Amniotic epithelial cell (primary cell): ENCODE results near the gene HAUS8.

- RRBS = no CpG with 5 or more reads among the region's 16 CpGs
These were observed 24.0 kb downstream of the CYP4F12 start for GRCh38 chr19:15696788-15697324.

DNA sequence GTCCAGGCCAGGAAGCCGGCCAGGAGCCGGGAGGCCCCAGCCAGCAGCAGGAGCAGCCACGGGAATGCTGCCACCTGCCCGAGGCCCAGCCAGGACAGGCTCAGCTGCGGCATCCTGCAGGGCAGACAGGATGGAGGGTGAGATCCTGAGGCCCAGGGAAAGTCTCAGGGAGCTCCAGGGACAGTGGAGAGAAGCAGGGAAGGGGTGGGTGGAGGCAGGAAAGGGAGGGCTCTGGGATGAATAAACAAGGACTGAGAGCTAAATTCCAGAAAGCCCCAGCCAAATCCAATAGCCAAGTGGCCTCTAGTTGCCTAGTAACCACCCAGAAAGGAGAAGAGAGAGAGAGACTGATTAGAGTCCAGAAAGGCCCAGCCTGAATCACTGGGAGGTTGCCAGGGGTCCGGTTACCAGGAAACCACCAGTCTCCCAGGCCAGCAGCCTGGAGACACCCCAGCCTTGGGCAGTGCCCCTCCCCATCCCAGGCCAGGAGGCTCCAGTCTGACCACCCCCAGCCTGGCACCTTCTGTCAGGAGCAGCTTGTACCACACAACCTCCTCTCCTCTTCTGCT, 7.6 kb upstream of the OR10H5 start:
- RRBS = no CpG with 5 or more reads among the region's 6 CpGs

DNA sequence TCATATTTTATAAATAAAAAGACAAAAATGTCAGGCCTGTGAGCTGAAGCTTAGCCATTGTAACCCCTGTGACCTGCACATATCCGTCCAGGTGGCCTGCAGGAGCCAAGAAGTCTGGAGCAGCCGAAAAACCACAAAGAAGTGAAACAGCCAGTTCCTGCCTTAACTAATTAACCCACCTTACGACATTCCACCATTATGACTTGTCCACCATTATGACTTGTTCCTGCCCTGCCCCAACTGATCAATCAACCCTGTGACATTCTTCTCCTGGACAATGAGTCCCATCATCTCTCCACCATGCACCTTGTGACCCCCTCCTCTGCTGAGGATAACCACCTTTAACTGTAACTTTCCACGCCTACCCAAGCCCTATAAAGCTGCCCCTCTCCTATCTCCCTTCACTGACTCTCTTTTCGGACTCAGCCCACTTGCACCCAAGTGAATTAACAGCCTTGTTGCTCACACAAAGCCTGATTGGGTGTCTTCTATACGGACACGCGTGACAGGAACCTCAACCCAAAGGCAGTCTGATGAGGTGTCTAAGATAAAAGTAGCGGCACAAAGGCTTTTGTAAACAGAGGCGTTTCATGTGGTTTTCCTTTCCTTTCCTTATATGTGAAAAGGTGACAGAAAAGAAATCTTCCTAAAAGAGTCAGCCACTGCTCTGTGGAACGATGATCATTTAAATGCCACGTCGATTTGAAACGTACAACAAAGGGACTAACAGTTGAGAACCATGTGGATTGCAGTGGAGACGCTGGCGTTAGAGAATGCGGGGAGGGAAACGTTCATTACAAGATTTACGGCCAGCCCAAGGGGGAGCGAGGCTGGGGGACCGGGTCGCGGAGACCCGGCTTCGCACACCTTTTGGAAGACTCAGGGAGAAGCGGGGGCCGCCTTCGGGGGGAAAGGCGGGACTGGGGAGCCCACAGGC, 20.5 kb upstream of the OR10H1 start:
- RRBS = no CpG with 5 or more reads among the region's 29 CpGs

DNA sequence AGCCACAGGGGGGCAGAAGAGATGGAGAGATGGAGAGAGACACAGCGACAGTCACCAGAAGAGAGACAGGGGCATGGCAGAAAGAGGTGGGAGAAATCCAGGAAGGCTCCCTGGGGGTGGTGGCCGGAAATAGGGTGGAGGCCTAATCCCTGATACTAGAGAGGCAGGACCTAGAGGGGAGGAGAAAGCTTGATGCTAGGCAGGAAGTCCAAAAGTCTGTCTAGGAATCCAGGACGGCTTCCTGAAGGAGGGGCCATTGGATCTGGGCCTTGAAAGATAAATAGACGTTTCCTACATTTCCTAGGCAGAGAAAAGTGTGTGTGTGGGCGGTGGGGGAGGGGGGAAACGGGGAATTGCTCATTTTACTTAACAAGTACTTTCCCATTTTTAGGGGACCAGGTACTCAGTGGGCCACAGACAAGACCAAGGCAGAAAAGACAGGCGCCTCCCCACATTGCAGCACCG, 9.5 kb upstream of the TPM4 start:
- RRBS = 100% methylated on average over 1 of the region's 8 CpGs

DNA sequence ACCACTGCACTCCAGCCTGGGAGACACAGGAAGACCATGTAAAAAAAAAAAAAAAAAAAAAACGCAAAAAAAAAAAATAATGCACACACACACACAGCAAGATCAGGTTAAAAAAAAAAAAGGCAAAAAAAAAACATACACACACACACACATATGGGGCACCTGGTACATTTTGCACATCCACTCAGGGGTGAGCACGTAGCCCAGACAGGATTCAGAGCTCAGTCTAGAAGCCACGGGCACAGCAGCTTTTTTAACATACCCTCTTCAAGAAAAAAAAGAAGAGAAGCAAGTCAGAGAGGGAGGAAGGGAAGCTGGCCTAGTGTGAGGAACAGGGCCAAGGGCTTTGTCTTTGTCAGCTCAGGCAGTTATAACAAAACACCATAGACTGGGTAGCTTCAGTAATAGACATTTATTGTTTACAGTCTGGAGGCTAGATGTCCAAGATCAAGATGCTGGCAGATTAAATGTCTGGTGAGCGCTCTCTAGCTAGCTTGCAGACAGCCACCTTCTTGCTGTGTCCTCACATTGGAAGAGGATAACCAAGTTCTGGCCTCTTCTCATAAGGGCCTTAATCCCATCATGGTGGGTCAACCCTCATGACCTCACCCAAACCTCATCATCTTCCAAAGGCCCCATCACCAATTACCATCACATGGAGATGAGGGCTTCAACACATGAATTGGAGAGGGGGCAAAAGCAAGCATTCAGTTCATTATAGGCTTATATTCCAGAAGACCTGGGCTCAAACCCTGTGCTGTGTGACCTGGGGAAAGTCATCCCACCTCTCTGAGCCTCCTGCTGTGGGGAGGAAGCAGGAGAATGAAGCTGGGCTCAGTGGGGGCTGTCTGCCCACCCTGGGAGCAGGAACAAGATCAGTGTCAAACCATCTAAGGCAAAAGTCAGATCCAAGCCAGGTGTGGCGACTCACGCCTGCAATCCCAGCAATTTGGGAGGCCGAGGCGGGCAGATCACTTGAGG, 2.1 kb upstream of the TPM4 start:
- RRBS = no CpG with 5 or more reads among the region's 8 CpGs

DNA sequence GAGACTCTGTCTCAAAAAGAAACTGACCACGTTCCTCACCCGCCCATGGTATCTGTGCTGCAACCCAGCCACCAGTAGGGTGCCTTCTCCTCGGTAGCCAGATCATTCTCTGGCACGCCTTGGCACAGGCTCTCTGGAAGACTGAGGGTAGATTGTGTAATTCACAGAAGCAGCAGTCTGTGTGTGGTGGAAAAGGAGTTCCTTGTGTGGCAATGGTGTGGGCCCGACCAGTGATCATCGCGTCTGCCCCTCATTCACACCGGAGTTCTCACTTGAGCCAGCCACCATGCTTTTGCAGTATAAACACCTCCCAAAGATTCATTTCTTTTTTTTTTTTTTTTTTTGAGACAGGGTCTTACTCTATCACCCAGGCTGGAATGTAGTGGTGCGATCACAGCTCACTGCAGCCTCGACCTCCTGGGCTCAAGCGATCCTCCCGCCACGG, 7.2 kb downstream of the TPM4 start:
- RRBS = no CpG with 5 or more reads among the region's 13 CpGs

- RRBS = no CpG with 5 or more reads among the region's 6 CpGs
These were observed 6.5 kb downstream of the KLF2 start for GRCh38 chr19:16331140-16331566.

DNA sequence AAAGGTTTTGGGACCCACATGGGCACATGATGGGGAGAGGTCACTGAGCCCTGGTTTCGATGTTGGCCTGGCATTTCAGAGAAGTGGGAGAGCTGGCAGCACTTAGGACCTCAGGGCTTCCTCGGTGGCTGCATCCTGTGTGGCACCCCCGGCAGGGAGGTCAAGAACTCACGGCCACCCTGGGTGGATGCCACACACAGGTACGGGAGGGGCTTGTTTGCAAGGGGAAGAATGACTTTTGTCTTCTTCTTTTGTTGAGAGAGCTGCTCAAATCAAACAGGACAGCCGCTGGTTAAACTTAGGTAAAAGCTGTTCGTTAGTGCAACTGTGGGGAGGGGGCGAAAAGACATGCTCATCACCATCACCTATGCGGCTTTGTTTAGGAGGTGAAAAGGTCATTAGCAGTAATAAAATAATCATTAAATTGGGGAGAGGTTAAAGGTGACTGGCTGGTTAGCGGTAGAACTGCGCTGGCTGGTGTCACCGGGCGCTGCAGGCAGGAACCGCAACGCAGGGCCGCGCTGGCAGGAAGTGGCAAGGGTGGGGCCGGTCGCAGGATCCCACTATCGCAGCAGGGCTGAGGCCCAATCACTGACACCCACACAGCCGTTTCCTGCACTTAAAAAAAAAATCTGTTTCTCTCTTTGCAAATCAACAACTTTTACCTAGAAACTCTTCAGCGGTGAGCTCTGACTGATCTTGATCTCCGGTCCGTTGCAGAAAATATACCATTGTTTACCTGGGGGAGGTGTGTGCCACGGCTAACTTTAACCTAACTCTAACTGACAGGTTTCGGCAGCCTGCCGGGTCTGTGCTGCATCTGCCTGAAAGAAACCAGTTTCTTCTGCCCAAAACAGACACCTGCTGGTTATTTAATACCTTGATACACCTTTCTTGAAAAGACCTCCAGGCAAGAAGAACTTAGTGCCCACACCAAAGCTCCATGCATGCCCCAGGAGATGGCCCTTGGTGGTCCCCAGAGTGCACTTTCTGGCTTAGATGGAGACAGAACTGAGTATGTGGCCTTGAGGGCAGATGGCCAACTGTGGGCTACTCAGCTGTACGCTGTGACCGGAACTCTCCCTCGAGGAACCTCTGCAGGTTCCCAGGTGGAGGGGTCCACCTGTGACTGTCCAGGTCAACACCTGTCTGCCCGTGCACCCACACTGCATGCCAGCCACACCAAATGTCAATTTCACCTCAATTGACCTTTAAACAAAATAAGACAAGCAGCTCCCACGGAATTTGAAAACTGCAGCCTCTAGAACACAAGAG, 47.0 kb downstream of the KLF2 start:
- RRBS = 82% methylated on average over 9 of the region's 32 CpGs

- RRBS = 95% methylated on average over 4 of the region's 32 CpGs
These were observed 19.3 kb downstream of the CHERP start for GRCh38 chr19:16522732-16523622.

GRCh38 chr19:16591008-16591751, 19.0 kb upstream of the SLC35E1 start:
- RRBS = no CpG with 5 or more reads among the region's 4 CpGs

DNA sequence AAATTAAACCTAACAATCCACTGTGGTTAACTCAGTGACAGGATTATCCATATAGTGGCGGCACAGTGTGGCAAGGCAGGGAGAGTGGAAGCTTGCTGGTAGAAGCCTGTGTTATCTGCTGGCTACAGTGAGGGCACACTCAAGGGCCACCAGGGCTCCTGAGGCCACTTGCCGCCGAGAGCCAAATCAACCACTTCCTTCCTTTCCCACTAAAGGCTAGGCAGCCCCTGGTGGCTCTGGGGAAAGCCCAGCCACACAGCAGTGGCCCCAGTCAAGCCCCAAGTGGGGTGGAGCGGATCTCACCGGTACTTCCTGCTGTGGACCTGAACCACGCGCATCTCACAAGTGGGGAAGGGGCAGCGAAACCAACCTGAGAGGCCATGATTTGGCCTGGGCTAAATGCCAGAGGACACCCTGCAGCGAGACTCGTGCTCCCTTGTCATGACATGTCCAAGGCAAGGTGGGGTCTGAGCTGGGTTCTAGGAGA, 21.9 kb upstream of the SLC35E1 start:
- RRBS = no CpG with 5 or more reads among the region's 10 CpGs

DNA sequence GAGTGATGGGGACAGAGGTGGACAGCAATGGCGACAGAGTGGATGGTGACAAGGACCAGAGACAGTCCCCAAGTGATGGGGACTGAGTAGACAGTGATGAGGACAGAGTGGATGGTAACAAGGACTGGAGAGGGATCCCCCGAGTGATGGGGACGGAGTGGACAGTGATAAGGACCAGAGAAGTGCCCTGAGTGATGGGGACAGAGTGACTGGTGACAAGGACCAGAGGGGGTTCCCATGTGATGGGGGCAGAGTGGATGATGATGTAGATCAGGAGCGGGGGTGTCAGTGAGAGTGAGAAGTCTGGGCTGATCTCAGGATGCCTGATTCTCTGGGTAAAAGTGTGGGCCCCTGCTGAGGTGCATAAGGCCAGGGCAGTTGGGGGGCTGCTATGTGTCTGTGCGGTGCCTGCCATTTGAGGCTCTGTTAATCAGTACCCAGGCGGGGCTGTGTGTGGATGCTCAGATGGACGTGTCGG, 8.3 kb downstream of the SIN3B start:
- RRBS = no CpG with 5 or more reads among the region's 8 CpGs

DNA sequence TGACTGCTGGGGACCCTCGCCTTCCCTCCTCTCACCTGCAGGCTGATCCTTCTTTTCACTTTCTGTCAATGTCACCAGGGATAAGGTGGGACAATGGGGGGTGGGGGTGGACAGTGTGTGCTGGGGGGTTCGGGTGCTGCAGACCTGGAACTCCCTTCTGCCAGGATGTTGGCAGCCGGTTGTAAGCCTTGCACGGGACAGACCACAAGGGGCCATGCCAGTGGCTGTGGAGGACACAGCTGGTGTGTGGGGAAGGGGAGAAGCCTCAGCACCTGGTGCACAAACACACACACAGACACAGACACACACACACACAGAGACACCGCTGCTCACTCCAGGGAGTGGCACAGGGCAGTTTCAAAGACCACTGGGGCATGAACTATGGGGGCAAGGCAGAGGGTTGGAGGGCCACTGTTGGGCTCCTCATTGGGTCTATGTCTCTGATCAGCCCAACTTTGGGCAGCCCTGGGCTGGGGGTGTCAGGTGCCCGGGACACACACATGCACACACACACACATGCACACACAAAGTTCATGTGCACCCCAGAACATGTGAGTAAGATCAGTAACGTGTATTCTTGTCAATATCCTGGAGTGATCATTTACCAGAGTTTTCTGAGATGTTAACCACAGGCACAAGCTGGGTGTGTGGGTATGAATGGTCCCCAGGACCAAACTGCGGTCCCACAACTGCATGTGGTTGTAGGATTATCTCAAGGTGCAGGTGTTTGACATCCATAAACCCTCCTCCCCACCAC, 3.8 kb downstream of the F2RL3 start:
- RRBS = no CpG with 5 or more reads among the region's 8 CpGs

DNA sequence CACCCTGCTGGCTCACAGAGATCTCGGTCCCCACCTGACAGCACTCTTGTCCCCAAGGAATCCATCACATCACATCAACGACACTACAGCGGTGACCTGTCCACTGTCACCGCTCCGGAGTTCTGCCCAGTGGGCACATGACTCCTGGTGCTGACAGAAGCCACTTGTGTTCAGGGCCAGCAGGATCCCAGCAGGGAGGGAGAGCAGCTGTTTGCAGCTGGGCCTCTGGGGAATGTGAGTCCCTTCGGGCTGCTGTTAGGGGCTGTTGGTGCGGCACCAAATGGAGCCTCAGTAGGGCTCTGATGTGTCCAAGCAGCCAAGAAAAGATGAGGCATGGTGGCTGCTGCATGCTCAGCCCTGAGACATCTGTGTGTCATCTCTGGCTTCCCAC, 55.8 kb downstream of the F2RL3 start:
- RRBS = no CpG with 5 or more reads among the region's 7 CpGs

GRCh38 chr19:17074898-17075975, at the start of gene HAUS8:
Gene HAUS8, minus strand, starts transcription at chr19:17075452.
- RRBS = 1% methylated on average over 30 of the region's 117 CpGs

GRCh38 chr19:17089277-17089613, 13.7 kb downstream of the MYO9B start:
- RRBS = 5% methylated on average over 3 of the region's 11 CpGs

- RRBS = no CpG with 5 or more reads among the region's 7 CpGs
These were observed 29.1 kb downstream of the MYO9B start for GRCh38 chr19:17104690-17105156.

DNA sequence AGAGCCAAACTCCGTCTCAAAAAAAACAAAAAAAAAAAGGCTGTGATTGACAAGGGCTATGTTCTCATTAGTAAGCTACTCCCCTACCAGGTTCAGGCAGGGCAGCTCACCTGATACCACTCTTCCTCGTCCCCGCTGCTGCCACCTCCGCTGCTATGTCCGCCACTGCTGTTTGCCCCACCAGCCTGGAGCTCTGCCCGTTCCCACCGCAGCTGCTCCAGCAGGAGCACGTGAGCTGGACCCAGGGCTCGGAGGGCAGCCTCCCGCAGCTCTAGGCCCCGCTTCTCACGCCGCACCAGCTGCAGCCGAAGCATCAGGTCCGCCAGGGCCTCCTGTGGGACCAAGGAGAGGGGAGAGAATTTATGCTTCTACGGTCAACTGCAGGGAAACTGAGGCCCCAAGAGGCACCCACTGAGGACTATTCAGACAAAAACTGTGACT, 9.2 kb downstream of the USHBP1 start:
- RRBS = no CpG with 5 or more reads among the region's 16 CpGs

- RRBS = no CpG with 5 or more reads among the region's 6 CpGs
These were observed 4.1 kb downstream of the BABAM1 start for GRCh38 chr19:17271281-17271727.